CMK (cell line): ENCODE data around the genes IFITM5, IFITM1, B4GALNT4, DEAF1 and EPS8L2.

DNA sequence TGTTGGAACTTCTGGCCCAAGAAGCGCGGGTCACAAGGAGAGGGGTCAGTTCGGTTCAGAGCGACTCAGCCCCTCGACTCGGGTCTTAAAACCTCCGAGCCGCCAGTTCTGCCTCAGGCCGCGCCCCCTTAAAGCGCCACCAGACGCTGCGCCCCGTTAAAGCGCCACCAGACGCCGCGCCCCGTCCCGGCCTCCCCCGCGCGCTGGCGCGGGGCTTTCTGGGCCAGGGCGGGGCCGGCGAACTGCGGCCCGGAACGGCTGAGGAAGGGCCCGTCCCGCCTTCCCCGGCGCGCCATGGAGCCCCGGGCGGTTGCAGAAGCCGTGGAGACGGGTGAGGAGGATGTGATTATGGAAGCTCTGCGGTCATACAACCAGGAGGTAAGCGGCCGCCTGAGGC is 1.1 kb downstream of the RIC8A start:
- RRBS: 3% methylated on average over 14 of the region's 43 CpGs

GRCh38 chr11:218765-219742 is 11.5 kb downstream of the RIC8A start:
- RRBS: no CpG with 5 or more reads among the region's 29 CpGs

GRCh38 chr11:269104-269938 is 8.9 kb upstream of the NLRP6 start:
- RRBS: no CpG with 5 or more reads among the region's 21 CpGs

DNA sequence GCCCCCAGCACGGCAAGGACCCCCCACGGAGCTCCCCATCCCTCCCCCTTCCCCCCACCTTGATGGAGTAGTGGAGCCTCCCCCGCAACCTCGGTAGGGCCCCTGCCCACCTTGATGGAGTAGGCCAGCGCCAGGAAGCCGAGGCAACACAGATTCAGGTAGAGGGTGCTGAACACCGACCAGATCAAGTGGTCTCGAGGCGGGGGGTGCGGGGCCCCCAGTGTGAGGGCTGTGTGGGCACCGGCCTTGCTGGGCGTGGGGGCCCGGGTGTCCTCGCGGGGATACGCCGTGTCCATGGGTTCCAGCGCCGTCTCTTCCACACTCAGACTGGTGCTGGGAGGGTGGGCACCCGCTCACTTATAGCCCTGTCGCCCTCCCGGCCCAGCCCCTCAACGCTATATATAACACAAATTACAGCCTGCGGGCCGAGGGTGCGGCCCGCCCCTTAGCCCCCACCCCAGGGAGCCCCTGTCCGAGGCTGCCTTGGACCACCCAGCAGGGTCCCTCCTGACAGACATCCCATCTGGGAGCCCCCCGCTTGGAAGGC is at the start of gene IFITM5:
IFITM5 (minus strand) TSS at position 332 of the 547 bp plus-strand sequence.
- RRBS: no CpG with 5 or more reads among the region's 29 CpGs

DNA sequence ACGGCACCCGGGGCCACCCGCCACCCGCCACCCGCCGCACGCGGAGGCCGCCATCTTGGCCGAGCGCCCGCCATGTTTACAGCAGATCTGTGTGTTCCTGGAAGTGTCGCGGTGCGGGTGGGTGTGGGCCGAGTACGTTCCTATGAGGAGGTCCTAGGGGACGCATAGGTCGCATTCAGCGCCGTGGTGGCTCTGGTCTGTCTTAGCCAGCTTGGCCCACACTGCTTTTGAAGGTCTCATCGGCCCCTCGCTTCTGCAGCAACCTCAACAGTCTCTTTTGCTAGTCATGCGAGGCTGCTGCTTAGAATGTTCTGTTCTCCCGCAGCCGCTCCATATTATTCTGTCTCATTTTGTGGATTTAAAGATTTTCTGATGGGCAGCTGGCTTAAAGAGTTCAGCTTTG is 3.3 kb upstream of the IFITM2 start:
- RRBS: no CpG with 5 or more reads among the region's 26 CpGs

- RRBS: no CpG with 5 or more reads among the region's 42 CpGs
Observed at GRCh38 chr11:310929-311258, 2.9 kb upstream of the IFITM1 start.

DNA sequence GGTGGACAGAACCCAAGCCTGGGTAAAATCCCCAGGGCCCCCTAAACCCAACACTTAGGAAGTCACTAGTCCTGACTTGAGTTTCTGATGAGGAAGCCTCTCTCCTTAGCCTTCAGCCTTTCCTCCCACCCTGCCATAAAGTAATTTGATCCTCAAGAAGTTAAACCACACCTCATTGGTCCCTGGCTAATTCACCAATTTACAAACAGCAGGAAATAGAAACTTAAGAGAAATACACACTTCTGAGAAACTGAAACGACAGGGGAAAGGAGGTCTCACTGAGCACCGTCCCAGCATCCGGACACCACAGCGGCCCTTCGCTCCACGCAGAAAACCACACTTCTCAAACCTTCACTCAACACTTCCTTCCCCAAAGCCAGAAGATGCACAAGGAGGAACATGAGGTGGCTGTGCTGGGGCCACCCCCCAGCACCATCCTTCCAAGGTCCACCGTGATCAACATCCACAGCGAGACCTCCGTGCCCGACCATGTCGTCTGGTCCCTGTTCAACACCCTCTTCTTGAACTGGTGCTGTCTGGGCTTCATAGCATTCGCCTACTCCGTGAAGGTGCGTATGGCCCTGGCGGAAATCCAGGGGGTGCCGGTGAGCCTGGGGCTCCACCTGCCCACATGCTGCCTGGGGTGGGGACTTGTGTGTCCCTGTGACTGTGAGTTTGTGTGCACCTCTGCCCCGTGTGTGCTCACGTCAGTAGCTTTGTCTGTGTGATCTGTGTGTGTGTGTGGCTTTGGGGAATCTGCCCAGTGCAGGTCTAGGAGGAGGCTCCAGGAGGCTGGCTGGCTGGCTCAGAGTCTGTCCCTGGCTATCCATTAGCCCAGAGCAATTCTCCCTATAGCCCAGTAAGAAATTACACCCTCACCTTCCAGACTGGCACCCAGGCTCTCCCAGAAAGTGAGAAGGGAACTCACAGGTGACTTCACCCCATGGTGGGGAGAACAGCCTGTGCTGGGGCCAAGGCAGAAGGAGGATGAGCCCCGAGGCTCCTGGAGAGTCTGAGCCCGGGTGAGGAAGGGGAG is at the start of gene IFITM1:
IFITM1 (plus strand) TSS at position 253 of the 1,036 bp plus-strand sequence.
- RRBS: no CpG with 5 or more reads among the region's 20 CpGs

- RRBS: 100% methylated on average over 1 of the region's 30 CpGs
Observed at GRCh38 chr11:334030-334970, 13.6 kb upstream of the IFITM3 start.

- RRBS: no CpG with 5 or more reads among the region's 28 CpGs
Observed at GRCh38 chr11:364278-364876, 4.9 kb upstream of the B4GALNT4 start.

- RRBS: 66% methylated on average over 50 of the region's 173 CpGs
Observed at GRCh38 chr11:368868-370057, at the start of gene B4GALNT4. B4GALNT4 (plus strand) TSS chr11:369499.

DNA sequence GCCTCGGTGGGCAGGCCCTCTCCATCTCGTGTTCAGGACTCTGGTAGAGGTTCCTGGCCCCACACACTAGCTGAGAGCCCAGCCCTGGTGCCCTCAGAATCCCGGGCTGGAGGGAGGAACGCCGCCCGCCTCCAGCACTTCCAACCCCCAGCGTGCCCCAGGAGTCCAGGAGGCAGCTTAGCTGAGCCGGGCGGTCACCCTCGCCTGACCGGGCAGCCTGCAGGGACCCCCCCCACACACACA is 316 bp downstream of the ANO9 start:
- RRBS: 90% methylated on average over 6 of the region's 11 CpGs

DNA sequence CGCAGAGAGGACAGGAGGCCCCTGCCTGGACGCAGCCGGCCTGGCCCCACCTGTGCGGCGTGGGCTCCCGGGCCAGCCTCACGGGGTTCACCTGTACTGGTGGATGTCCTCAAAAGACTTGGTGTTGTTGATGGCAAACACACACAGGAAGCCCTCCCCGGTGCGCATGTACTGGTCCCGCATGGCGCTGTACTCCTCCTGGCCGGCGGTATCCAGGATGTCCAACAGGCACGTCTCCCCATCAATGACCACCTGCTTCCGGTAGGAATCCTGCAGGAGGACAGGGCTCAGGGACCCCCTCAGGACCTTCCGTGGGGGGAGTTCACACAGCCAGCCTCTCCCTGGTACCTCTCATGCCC is 1.7 kb downstream of the HRAS start:
- RRBS: 98% methylated on average over 8 of the region's 16 CpGs

DNA sequence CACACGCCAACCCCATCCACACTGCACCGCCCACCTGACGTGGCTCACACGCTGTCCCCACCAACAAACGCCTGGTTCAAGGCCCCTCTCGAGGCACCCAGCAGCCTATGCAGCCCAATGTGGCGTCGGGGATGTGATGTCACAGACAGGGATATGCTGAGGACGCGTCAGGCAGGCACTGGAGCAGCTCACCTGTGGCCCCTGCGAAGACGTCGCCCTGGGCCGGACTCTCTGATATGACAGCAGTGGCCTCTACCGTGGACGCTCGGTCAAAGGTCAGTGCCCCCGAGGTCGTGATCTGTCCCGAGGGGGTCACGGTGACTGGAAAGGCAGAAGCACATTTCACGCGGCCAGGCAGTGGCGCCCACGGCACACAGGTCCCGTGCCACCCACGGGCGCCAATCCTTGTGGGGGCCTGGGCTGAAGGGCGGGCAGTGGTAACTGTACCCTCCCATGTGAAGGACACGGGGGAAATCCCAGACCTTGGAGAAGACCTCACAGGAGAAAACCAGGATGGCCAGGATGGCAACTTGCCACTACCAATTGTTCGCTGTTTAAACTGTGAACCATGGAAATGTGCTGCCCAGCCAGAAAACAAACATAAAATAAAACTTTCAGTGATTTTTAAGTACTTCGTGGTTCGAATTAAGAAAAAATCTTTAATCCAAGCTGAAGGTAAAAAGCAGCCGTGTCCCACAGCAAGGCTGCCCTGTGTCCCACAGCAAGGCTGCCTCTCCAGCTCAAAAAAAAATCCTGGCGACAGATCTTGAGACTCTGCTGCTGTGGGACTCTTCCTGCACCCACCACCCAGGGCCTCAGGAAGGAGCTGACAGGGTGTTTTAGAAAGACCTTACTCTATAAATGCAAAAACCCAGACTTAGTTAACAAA is 15.3 kb downstream of the DEAF1 start:
- RRBS: no CpG with 5 or more reads among the region's 35 CpGs

DNA sequence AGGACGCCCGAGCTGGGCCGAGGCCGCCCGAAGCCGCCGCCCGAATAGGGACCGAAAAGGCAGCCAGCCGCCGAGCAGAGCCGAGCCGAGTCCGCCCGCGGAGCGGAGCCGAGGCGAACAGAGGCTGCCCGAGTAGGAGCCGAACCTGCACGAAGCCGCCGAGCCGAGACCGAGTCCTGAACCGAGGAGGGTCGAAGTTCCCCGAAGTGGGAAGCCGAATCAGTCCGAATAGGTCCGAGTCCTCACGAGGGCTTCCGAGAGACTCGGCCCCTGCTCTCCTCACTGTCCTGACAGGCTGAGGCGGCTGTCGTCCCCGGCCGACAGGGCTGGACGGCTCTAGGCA is at the start of gene DEAF1:
DEAF1 (minus strand) TSS at position 93 of the 343 bp plus-strand sequence.
- RRBS: no CpG with 5 or more reads among the region's 40 CpGs

DNA sequence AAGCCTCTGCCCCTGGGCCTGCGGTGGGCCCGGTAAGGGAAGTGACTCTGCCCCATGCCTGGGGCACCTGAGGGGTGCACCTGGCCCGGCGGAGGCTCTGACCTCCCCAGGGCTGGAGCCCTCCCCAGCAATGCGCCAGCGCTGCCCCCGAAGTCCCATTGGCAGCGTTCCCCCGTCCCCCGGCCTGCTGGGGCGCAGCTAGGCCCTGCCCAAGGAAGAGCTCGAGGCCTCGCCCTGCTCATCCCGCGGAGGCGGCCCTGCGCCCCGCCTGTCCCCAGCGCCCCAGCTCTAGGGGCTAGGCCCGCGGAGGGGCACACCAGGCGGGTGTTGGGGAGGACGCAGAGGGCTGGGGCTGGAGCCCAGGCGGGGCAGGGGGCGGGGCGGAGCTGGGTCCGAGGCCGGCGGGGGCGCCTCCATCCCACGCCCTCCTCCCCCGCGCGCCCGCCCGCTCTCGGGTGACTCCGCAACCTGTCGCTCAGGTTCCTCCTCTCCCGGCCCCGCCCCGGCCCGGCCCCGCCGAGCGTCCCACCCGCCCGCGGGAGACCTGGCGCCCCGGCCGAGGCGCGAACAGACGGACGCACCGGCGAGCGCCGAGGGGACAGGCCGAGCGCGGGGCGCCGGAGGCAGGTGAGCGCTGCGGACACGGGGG is at the start of gene EPS8L2:
EPS8L2 (plus strand) TSS at position 570 of the 649 bp plus-strand sequence.
- RRBS: 90% methylated on average over 22 of the region's 68 CpGs

DNA sequence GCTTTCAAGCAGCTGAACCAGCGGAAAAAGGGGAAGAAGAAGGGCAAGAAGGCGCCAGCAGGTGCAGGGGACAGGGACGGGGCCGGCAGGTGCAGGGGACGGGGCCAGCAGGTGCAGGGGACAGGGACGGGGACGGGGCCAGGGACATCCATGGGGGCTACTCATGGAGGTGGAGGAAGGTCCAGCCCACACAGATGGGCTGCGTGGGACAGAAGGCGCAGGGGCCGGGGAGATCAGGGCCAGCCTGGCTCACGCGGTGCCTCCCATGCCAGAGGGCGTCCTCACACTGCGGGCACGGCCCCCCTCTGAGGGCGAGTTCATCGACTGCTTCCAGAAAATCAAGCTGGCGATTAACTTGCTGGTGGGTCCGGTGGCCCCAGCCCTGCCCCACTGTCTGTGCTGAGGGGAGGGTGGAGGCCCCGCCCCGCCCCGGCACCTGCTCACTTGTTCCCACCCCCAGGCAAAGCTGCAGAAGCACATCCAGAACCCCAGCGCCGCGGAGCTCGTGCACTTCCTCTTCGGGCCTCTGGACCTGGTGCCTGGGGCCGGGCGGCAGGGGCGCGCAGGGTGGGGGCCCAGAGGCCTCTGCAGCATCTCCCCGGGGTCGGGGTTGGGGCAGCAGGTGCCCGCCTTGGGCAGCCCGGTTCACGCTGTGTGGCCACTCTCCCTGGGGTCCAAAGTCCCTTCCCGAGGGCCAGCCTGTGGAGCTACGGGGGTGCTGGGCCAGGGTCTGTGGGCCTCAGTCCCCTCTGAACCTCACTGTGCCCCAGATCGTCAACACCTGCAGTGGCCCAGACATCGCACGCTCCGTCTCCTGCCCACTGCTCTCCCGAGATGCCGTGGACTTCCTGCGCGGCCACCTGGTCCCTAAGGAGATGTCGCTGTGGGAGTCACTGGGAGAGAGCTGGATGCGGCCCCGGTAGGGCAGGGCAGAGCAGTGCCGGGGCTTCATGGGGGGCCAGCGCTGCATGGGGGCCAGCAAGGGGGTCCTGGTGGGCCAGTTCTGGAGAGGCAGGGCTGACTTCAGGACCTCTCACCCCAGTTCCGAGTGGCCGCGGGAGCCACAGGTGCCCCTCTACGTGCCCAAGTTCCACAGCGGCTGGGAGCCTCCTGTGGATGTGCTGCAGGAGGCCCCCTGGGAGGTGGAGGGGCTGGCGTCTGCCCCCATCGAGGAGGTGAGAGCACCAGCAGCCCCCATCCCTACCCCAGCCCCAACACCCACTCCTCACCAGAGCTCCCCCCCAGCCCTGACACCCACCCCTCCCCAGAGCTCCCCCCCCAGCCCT is 16.0 kb downstream of the EPS8L2 start:
- RRBS: 16% methylated on average over 15 of the region's 58 CpGs

DNA sequence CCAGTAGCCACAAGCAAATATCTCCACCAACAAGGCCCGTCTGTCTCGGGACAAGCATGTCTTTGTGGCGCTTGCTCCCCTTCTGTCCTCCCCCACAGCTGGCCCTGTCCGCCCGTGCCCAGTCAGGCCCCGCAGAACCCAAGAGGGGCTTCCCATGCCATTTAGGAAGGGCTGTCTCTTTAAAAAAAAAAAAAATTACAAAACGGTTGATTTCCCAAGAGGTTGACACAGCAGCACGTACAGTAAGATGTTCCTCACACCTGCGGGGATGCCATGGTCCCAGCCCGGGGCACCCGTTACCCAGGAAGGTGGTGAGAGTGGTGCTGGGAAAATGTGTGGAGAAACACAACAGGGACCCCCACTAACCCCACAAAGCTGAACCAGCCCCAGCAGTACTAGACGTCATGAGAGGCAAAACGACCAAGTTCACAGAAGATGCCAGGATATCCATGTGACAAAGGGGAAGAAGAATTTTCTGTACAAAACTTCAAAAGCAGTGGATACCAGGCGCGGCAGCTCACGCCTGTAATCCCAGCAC is 17.5 kb upstream of the TALDO1 start:
- RRBS: no CpG with 5 or more reads among the region's 16 CpGs

- RRBS: 81% methylated on average over 3 of the region's 26 CpGs
Observed at GRCh38 chr11:765337-766315, 11.7 kb downstream of the GATD1 start.

GRCh38 chr11:819509-820430 is 1.1 kb downstream of the PNPLA2 start:
- RRBS: 1% methylated on average over 30 of the region's 103 CpGs

DNA sequence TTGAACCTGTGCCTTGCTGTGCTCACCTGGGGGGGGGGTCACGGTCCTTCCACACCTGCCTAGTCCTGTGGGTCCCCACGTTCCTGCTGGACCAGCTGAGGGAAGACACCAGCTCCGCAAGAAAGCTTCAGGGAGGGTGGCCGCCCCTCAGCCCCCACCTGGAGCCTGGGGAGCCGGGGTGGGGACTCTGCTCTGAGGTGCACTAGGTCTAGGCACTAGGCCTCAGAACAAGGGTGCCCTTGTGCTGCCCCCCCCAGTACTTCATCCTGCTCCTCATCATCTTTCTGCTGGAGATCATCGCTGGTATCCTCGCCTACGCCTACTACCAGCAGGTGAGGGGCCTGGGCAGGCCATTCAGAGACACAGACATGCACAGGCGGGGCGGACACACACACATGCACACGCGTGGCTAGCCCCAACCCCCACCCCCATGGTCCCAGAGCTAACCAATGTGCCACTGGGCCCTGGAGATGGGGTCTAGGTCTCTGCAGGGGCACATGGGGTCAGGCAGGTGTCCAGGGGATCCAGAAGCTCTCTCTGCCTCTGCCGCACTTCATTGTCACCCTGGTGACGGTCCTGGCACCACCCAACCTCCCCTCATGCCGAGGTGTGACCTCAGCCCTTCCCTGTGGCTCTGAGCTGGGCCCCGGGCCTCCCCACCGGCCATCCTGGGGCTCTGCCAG is 3.9 kb downstream of the CD151 start:
- RRBS: no CpG with 5 or more reads among the region's 17 CpGs